ENCODE measurements around a stretch of chr16.

DNA sequence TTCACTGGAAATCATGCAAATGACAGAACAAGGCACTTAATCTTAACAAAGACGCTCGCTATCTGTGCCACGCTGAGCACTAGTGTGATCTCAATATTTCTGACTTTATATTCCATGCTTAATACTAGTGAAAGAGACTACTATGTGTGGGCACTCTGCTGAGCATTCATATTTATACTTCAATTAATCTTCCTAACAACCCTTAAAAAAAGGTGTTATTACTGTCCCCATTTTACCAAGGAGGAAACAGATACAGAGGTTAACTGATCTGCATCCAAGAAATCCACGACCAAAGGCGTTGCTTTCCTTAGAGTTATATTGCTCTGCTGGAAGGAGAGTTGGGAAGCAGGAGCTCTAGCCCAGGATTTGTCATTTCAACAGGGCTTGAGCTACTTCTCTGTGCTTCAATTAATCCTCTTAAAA lies 1.3 kb downstream of the ARL6IP1 start:
- PRO-cap: no peak

DNA sequence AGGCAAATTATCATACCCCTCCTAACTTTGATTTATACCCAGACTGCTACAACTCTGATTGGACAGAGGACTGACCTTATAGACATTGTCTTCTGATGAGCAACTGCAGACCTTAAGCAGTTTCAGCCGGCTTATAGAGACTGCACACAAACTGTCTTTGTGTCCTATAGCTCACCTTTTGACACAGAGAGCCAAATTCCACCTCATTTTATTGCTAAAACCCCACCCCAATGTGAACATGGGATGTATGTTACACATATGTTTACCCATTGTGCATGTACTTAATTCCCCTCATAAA lies 25.0 kb upstream of the TMC7 start:
- PRO-cap: no peak

DNA sequence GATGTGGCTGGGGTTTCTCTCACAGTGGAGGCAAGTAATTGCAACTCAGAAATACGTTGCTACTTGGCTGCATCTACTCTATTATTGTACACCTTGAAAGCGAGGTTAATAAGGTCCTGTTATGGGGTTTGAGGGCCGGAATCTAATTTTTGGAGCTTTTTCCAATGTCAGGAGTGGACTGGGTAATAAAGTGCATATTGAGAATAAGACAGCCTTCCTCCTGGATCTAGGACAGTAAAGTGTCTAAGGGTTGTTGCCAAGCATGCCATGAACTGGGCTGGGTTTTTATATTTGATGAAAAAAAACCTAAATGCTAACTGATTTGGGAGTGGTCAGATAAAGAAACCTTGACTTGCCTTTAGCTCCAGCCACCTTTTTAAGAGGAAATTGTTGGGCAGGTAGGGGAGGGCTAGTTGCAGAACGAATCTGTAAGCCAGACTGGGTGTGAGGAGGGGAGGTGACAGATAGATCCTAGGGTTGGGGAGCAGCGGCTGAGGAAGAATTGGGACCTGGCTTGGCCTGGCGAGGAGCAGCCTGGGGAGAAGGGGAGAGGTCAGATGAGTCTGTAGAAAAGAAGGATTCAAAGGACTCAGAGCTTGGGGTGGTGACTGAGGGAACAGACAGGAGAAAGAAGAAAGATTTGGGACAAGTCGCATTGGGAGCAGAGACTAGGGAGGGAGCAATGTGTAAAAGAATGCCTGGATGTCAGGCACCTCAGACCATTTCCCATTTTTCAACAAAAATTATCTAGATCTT lies 12.1 kb downstream of the TMC7 start:
- PRO-cap: no peak

DNA sequence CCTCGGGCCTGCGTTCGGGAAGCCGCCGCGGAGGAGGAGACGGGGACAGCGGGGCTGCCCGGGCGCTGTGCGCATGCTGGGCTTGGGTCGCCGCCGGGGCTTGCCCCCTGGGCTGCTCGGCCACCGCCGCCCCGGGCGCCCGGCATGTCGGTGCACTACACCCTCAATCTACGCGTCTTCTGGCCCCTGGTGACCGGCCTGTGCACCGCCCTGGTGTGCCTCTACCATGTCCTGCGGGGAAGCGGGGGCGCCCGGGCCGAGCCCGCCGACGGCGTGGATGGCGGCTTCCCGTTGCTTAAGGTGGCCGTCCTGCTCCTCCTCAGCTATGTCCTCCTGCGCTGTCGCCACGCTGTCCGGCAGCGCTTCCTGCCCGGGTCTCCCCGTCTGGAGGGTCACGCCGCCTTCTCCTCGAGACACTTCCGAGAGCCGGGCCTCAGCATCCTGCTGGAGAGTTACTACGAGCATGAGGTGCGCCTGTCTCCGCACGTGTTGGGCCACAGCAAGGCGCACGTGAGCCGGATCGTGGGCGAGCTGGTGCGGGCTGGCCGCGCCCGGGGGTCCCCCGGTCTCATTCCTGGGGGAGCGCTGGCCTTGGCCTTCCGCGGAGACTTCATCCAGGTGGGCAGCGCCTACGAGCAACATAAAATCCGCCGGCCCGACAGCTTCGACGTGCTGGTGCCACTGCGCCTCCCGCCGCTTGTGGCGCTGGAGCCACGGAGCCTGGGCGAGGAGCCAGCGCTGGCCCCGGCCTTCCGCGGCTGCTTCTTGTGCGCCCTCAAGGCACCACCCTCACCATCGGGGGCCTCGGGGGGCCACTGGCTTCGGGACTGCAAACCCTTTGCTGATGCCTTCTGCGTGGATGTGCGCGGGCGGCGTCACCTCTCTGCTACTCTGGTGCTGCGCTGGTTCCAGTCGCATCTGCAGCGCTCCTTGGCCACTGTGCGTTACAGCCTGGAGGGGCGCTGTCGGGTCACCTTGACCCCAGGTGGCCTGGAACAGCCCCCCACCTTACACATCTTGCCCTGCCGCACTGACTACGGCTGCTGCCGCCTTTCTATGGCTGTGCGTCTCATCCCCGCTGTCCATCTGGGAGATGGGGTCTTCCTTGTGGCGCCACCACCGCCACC lies 917 bp downstream of the ITPRIPL2 start:
- PRO-cap: no peak

DNA sequence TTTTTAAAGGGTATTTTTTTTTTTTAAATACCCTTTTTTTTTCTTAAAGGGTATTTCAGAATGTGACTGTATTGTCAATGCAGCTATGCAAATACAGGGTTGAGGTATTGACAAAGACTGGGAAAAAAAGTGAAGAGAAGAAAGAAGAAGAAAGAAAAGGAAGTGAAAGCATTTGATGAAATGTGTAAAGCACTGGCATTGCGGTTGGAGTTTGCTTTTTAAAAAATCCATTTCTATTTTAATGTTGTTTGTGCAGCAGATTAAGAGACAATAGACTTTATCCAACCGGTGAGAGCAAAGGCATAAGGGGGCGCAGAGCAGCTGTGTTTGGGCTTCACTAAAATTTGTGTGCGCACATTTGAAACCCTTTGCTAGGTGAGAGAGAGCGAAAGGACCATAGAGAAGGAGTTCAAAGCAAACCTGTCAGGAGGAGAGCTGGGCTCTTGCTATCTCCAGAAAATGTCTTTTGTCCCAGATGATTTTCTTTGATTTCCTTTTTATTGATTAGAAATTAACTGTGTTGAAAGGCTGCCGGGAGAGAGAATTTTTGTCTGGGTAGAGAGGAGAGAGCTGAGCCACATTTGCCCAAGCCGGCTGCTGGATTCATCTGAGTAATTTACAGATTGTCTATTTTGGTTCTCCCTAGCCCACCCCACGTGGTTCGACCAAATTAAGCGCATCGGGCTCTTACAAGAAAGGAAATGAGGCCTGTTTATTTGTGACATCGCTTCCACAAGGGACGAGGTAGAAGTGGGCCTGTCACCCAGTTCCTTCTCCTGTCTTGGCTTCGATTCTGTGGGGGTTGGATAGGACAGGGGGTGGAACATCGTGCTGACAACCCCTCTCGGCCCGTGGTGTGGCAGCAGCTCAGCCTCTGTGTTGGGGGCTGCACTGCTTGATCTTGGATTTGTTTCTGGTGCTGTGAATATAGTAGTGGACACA lies 42.7 kb downstream of the SYT17 start:
- PRO-cap: no peak

GRCh38 chr16:19555832-19556588 lies 507 bp downstream of the VPS35L start:
- PRO-cap: unidirectional peak, minus-strand start at chr16:19555963

DNA sequence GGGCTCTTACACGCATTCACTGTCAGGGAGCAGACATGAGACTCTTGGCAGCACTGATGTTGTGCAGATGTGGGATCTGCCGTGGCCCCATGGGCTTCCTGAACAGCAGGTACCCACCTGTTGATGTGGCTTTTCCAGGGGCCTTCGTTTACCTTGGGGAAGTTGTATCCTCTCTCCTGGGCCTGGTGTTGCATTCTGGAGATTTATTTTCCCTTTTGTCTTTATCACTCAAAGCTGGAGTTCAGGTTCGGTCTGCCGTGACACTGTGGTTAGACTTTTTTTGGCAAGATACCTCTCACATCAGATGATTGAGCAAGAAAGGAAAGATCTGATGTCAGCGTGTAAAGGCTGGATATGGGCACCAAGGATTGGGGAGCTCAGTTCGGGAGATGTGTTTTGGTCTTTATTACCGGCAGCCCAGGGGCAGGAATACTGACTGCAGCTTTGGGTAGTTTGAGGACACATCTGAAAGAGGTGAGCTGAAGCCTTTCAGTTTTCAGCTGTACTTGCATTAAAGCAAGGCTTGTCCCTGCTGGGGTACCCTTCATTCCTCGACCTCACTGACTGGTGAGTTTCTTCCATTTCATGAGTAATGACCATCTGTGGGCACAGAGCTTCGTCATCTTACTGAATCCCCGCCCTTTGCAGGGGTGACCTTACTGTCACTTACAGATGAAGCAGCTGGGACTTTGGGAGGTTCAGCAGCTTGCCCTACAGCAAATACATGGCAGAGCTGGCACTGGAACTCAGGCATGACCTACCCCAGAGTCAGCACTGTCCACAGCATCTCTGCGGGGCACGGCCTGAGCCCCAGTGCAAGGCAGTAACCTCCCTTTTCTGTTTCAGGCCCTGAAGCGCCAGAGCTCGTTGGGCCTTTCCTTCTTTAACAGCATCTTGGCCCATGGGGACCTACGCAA lies 19.1 kb downstream of the KNOP1 start:
- PRO-cap: no peak

GRCh38 chr16:20738589-20739187 lies 2.9 kb downstream of the THUMPD1 start:
- PRO-cap: no peak

- PRO-cap: no peak
Measured at GRCh38 chr16:21066270-21066508, 84.5 kb downstream of the DNAH3 start.

GRCh38 chr16:21356360-21356932 lies 78.4 kb upstream of the CRYM start:
- PRO-cap: no peak

GRCh38 chr16:21501514-21502538 lies 97.6 kb upstream of the METTL9 start:
- PRO-cap: unidirectional peak, plus-strand start at chr16:21501809; bidirectional peak, plus-strand start at chr16:21502438, minus-strand start at chr16:21502260

GRCh38 chr16:21508949-21509521 lies 90.3 kb upstream of the METTL9 start:
- PRO-cap: no peak

- PRO-cap: no peak
Measured at GRCh38 chr16:21511349-21512148, 87.8 kb upstream of the METTL9 start.

DNA sequence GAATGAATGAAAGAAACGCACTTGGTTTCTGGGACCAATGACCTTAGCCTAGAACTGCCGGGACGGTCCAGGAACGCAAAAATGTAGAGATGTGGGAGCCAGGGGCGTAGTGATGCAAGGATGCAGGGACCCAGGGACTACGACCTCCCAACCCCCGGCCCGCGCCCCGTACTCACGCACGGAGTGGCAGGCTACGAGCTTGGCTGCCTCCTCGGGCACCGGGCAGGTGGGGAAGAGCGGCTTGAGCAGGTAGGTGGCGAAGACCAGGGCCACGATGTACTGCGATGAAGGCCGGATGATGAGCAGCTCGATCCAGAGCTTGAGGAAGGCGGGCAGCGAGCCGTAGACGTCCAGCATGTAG lies 79.7 kb upstream of the METTL9 start:
- PRO-cap: no peak

DNA sequence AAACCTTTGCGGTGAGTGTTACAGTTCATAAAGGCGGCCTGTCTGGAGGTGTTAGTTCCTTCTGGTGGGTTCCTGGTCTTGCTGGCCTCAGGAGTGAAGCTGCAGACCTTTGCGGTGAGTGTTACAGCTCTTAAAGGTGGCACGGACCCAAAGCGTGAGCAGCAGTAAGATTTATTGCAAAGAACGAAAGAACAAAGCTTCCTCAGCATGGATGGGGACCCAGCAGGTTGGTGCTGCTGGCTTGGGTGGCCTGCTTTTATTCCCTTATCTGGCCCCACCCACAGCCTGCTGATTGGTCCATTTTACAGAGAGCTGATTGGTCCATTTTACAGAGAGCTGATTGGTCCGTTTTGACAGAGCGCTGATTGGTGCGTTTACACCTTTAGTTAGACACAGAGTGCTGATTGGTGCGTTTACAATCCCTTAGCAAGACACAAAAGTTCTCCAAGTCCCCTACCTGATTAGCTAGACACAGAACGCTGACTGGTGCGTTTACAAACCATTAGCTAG lies 22.8 kb downstream of the IGSF6 start:
- PRO-cap: no peak

DNA sequence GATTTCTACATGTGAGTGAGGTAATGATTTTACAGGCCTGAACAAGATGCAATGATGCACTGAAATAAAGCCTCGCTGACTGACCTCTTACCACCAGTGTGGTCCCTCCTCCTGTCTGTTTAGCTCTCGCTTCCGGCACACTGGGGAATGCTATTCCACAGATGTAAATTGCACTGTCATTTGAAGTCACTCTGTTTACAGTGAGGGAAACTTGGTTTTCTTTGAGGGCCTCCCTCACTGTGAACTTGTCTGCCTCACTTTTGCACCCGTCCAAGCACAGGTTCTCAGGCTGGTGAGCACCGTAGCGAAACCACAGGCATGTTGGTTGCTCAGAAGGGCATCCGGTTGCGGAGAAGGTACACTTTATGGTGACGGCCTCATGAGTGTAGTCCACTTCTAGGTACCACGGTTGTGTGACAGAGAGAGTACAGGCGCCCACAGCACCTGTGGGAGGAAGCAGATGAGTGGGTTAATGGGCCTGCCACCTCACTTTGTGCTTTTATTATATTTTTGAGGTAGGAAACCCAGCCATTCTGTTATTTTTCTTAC lies 5.3 kb downstream of the IGSF6 start:
- PRO-cap: bidirectional peak, plus-strand start at position 386 of the sequence, minus-strand start at position 121 of the sequence

GRCh38 chr16:21656553-21657312 lies 4.3 kb upstream of the IGSF6 start:
- PRO-cap: no peak

- PRO-cap: no peak
Measured at GRCh38 chr16:21950947-21951768, 2.0 kb upstream of the UQCRC2 start.

DNA sequence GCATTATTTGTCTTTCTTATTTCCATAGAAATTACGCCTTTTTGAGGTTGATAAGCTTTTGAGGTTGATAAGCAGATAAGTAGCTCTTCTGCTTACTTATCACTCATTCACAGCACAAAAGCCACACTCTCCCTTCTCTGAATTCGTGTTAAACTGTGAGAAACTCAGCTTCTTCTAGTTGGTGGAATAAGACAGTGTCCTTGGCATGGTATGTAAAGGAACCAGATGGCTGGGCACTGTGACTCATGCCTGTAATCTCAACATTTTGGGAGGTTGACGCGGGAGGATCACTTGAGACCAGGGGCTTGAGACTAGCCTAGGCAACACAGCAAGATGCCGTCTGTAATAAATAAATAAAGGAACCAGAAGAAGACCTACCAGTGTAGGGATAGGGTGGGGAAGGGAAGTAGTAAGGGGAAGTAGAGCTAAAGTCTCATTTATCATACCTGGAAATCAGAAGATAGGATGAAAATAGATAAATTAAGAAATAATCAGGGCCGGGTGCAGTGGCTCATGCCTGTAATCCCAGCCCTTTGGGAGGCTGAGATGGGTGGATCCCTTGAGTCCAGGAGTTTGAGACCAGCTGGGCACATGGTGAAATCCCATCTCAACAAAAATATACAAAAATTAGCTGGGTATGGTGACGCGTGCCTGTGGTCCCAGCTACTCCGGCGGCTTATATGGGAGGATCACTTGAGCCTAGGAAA lies 10.5 kb downstream of the EEF2K start:
- PRO-cap: no peak

GRCh38 chr16:22220513-22221137 lies 14.5 kb downstream of the EEF2K start:
- PRO-cap: no peak

All from duodenum (tissue), 1 donor.